ENCODE results near the gene HEPH.

- PRO-cap = no peak
These were observed 29.7 kb downstream of the MSN start for GRCh38 chrX:65697119-65697633.

DNA sequence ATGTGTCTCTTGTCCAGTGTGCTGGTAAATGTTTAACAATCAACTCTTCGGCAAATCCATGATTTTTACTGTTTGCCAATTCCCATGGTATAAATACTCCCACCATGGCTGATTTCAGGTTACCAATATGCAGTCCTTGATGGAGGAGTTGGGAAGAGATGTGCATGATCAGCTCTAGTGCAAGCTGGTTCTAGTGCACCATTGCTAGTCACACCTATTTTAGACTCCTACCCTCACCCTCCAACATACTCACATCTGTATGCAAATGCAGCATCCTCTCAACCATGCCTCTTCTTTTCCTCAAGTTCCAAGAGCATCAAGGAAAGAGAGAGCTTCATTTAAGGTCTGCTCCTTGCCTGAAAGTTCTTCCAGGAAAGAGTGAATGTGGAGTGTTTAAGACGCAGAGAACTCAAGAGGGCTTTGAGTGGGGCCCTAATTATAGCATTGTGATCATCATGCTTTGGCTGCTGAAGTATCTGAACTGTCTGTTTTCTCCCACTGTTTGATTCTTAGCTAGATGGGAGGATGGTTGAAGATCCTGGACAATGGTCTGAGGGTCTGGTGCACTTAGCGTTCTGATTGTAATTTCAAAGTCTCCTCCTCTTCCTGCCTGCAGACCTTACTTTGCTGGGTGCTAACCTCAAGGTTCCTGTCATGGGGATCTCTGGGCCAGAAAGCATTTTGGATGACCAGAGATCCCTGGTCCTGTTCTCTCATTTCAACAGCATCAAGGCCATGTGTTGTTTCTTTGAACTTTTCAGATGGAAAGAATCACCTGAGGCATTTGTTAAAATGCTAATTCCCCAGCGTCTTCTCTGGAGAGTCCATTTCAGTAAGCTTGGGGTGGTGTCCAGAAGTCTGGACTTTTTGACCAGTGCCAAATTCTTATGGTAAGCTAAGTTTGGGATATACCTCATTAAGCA, 33.6 kb downstream of the MSN start:
- PRO-cap = no peak

DNA sequence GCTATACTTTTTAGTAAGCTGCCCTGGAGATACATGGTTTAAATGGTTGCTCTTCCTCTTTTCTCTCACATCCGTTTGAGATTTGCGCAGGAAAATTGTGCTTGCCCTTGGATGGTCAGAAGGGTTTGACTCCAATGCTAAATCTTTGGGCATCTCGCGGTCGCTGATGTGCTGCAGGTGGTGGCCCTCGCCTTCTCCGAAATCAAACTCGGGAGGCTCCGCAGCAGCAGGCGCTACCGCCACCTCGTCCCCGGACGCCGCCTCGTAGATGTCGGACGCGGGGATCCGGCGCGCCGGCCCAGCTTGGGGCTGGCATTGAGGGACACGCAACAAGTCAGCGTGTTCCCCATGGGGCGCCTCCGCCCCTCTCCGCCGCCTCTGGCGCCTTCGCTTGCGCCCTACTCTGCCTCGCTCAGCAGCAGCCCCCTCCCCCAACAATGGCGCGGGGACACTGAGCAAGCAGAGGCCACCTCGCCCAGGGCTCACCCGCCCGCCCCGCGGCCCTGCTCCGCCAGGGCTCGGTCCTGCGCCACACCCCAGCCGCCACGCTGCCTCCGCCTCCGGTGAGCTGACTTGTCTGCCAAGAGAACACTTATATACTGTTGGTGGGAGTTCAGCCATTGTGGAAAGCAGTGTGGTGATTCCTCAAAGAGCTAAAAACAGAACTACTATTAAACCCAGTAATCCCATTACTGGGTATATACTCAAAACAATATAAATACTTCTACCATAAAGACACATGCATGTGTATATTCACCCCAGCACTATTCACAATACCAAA, 154.6 kb downstream of the MSN start:
- PRO-cap = no peak

GRCh38 chrX:66046576-66047255, 6.8 kb upstream of the VSIG4 start:
- PRO-cap = no peak

DNA sequence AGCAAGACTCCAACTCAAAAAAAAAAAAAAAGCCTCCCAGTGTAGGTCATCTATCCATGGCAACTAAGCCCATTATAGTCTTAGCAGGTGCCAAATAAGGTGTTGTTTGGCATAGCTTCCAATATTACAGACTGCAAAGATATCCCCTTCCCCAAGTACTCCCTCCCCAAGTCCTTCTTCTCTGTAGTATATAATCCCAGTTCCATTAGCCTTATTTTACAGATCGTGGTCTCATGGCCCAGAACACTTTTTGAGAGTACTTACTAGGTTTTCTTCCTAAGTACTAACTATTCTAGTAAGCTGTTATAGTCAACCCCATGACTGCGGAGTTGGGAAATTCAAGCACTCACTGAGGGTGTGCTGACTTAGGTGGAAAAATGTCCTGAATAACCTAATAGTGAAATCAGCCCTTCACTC, 11.9 kb upstream of the VSIG4 start:
- PRO-cap = no peak

GRCh38 chrX:66074708-66075416, 35.0 kb upstream of the VSIG4 start:
- PRO-cap = no peak

GRCh38 chrX:66163489-66164498, at the start of gene HEPH:
HEPH (plus strand) TSS chrX:66164247.
- PRO-cap = no peak

GRCh38 chrX:66633425-66633882, 5.4 kb downstream of the EDA2R start:
- PRO-cap = no peak

DNA sequence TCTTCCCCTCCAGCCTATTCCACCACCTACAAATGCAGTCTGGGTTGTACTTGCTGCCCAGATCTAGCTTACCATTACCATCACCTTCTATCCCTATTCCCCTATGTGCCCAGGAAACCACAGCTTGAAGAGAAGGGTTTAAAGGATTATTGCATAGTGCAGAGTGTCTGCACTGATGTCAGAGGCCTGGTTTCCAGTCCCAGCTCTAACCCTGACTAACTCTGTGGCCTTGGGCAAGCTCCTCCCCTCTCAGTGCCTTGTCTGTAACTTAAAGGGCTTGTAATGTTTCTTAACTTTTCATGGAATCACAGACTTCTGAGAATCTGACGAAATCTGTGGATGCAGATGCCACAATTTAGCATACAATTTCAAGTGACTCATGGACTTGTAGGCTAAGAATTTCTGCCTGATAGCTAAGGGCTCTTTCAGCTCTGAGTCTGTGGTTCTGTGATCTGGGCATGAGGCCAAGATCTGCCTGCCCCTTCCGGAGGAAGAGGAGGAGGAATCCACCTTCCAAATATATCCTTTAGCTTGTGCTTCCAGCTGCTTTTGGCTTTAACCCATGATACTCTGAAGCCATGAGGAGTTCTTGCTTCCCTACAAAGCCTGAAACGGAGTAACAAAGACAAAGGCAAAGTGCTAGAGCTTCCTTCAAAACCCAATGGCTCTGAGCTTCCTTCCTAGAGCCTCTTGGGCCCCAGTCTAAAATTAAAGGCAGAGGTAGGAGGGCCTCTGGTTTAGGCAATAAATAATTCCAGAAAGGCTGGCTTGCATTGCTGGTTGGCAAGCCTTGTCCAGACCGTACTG, 236.9 kb downstream of the AR start:
- PRO-cap = no peak

GRCh38 chrX:68112245-68112884, 320.9 kb downstream of the OPHN1 start:
- PRO-cap = no peak

- PRO-cap = no peak
These were observed 10.3 kb upstream of the YIPF6 start for GRCh38 chrX:68488553-68488871.

DNA sequence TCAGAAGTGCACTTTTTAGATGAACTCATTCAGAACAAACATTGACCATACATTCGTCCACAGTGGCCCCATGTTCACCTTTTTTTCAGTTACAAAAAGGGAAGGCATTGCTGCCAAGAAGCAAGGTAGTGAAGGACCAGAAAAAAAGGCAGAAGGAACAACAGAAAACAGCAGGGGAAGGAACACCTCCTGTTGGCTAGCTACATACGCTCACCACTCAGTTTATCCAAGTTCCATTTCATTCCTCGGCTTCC, 10.1 kb upstream of the YIPF6 start:
- PRO-cap = no peak

DNA sequence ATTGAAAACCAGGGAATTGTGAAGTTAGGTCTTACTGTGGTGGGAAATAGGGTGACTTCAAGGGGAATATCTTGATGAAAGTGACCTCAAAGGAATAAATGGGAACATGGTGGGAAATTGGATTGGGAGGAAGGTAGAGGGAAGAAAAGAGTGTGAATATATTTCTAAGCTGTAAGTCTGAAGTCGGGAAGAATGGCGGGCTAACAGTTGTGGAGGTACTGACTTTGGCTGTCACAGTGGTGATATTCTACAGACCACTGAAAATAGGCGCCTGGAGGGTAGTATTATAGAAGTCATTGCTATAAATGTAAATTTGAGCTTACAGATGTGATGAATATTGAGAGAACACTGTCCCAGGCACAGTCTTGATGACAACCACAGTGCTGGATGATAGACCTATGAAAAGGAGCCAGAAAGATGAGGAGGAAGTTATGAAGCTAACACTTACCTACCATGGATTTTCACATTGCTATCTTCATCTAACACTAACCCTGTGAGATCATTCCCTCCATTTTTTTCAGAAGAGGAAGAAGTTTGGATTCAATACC, 39.9 kb downstream of the YIPF6 start:
- PRO-cap = no peak

- PRO-cap = no peak
These were observed 611 bp downstream of the EFNB1 start for GRCh38 chrX:68829133-68830130.

DNA sequence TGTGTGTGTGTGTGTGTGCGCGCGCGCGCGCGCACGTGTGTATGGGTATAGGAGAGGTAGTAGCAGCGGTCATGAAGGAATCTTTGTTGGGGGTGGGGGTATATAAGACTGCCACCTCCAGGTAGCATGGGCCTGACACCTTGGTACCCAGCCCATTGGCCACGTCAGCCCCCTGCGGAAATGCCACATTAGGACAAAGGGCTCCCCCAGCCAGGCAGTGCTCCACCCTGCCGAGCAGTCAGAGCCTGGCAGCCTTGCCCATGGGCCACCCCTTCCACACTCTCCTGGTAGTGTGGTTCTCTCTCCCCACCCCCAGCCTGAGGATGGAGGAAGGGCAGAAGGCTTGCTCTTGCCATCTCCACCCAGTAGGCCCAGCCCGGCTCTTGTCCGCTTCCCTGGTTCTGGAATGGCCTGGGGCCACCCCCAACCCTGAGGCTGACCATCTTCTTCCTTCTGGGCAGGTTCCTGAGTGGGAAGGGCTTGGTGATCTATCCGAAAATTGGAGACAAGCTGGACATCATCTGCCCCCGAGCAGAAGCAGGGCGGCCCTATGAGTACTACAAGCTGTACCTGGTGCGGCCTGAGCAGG, 9.4 kb downstream of the EFNB1 start:
- PRO-cap = no peak

GRCh38 chrX:68838848-68839173, 10.0 kb downstream of the EFNB1 start:
- PRO-cap = no peak

DNA sequence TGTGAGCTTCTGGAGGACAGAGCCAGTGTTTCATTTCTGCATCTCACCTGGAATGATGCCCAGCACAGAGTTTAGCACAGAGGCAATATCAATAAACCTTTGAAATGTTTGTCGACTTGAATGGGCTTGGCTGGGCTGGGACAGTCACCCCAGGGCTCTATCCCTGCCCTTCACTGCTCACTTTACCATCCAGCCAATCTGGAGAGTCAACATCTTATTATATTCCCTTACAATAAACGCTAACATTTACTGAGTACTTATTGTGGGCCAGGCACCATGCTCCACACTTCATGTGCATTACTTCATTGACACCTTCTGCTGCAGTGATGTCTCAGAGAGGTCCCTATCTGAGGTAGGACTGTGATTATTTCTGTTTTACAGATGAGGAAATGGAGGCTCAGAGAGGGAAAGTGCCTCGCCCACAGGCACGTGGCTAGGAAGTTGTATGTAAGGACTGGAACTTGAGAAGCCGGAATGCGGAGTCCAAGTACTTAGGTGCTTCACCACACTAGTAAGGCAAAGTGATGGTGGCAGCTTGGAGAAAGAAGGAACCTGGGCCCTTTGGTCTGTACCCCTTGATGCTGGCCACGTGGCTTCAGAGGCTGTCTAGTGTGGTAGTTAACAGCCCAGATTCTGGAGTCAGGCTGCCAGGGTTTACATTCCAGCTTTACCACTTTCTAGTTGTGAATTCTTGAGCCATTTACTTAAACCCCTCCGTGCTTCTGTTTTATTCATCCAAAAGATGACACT, 19.6 kb downstream of the EFNB1 start:
- PRO-cap = no peak

DNA sequence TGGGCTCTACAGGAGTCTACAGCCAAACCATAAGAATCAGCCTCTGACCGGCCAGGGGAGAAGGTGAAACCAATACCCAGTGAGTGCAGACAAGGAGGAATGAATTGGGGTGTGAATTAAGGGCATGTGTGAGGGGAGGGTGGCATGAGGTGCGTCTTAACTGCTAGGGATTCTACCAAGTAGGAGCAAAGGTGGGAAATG, 43.0 kb downstream of the EFNB1 start:
- PRO-cap = no peak

GRCh38 chrX:68936471-68937138, 107.8 kb downstream of the EFNB1 start:
- PRO-cap = no peak

- PRO-cap = no peak
These were observed 359 bp upstream of the EDA start for GRCh38 chrX:69615526-69615981.

Measured in neutrophil (primary cell).